Ureter (tissue), 1 donor: ENCODE measurements around a stretch of chr15.

DNA sequence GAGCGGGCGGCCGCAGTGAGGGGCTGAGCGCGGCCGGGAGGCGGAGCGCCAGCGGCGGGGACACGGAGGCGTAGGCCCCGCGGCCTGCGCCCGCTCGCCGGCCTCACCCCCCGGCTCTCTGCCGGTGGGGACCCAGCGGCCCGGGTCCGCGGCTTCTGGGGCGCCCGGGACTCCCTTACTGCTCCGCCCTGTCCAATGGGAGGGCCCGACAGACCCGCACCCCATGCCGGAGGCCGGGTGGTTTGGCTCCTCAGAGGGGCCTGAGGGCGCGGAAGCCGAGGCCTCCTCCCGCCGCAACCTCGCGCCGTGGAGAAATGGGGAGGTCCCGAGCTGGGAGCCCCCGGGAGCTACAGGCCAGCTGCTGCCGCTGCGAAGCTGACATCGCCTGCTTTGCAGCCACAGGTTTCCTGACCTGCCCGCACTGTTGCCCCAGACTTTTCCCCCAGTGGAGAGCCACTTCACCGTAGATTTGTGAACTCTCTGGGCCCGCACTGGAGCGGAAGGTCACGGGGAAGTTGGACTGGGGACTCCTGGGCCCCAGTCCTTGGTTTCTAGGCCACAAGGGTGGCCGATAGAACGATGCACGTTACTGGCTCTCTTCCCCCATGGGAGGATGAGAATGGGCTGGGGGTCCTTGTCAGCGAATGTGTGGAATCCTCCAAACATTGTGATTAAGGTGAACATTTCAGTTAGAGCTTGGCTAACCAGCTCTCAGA, 563 bp downstream of the DIS3L start:
- PRO-cap, result bidirectional peak, plus-strand start at position 43 of the sequence, minus-strand start outside the sequence; bidirectional peak, plus-strand start at position 117 of the sequence, minus-strand start at position 111 of the sequence

GRCh38 chr15:66370100-66370806, 13.8 kb upstream of the TIPIN start:
- PRO-cap, result no peak

DNA sequence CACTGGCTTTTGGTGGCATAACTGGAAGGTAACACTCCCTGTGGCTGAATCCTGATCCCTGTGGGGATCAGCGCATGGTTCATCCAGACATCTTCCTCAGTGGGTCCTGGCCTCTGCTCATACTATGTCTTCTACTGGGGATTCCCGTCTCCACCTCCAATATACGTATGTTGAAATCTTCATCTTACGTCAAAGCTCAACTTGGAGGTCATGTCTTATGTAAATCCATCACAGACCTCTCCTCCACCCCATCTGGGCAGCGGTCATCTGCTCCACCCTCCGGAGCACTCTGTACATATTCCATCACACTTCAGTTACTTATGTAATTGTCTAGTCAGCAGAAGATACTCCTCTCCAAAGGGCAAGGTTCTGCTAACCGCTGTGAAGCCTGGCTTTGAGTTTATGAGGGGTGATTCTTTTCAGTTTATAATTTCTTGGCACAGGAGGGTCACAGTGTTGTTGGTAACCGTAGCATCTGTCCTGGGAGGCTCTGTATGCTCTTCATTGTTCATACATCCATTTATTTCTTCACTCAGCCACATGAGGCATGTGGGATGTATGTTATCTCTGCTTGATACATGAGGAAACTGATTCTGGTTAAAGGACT, 22.0 kb downstream of the MAP2K1 start:
- PRO-cap, result no peak

DNA sequence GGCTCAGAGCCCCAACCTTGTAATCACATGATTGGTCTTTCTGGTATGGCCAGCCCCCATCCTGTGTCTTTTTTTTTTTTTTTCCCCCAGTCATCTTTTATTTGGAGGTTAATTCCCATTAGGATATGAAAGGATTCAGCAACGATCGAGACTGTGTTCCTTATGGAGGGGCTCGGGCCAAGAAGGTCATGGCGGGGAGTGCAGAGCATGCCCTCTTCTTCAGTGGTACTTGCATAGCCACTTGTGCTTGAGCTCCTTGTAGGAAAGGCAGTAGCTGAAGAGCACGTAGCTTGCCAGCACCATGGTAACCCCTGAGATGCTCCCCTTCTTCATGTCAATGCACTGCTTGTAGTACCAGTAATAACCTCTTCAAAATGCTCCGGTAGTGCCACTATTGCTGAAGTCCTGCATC, 28.0 kb downstream of the MAP2K1 start:
- PRO-cap, result no peak

GRCh38 chr15:66470524-66471043, 27.0 kb downstream of the SNAPC5 start:
- PRO-cap, result no peak

- PRO-cap, result no peak
Observed at GRCh38 chr15:66491687-66492729, 5.6 kb downstream of the SNAPC5 start.

GRCh38 chr15:66618965-66619832, 53.4 kb upstream of the LCTL start:
- PRO-cap, result no peak

DNA sequence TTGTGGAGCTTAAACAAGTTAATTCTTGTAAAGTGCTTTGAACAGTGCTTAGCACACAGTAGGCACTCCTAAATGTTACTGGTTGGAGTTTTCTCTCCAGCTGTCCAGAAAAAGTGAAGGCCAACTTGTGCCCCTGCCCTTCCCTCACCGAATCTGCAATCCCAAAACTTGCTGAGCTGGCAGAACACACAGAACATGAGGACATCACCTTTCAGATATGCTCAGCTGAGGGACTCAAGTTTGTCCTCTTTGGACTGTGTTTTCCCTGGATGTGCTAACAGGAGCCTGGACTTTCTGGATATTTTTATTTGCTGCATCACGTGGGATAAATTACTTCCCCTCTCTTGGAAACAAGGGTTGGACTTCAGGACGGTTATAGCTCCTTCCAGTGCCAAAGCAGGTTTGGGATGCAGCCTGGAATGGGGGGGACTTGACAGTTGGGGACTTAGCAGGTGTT, 59.5 kb upstream of the SMAD6 start:
- PRO-cap, result no peak

DNA sequence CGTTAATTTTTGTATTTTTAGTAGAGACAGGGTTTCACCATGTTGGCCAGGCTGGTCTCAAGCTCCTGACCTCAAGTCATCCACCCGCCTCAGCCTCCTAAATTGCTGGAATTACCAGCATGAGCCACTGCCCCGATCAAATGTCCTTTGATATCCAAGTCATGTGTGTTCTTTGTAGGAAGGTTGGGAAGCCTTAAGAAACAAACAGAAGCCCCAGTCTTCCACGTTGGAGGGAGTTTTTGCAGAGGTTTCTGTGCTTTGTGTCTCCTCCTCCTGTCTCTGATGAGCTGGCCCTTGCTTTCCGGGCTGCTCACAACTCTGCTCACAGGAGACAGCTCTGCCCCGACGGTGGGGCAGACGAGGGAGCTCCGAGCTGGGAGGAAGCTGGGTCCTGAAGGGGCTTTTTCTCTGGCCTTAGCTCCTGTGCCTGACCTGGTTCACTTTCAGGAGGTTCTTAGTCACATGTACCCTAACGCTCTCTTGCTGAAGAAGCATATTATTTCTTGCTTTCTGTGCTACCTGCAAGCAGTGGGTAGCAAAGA, 52.8 kb upstream of the SMAD6 start:
- PRO-cap, result no peak

GRCh38 chr15:66657856-66658457, 44.1 kb upstream of the SMAD6 start:
- PRO-cap, result no peak

- PRO-cap, result unidirectional peak, minus-strand start at chr15:66729644
Observed at GRCh38 chr15:66729244-66730047, 27.4 kb downstream of the SMAD6 start.

DNA sequence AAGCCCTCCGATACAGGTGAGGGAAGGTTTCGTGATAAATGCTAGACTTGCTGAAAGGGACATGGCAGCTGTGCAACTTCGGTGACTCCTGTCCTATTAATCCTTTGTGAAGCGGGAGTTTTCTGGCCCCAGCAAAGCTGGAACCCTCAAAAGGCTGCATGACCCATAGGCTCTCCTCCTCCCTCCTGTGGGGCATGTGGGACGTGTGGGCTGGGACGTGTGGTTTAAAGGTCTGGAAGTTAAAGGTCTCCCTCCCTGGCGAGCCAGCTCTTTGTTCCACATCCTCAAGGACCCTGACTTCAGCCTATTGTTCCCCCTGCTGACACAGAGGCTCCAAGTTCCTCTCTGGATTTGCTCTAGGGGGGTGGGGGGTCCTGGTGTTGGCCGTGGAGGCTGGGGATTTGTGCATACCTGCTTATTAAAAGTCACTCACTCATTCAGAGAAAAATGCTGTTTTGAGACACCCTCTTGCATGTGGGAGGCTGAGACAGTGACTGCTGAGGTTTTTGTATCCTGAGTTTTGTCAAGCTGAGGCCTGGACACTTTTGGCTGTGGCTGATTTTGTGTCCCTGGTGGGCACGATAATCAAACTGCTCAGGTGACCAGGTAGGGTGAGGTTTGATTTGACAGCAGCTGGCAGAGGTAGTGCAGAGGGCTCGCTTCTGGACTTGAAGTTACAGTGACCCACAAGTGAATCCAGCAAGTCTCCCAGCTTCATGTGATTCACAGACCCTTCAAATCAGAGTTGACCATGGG, 44.3 kb downstream of the SMAD6 start:
- PRO-cap, result no peak

GRCh38 chr15:66850548-66850895, 148.5 kb downstream of the SMAD6 start:
- PRO-cap, result no peak

DNA sequence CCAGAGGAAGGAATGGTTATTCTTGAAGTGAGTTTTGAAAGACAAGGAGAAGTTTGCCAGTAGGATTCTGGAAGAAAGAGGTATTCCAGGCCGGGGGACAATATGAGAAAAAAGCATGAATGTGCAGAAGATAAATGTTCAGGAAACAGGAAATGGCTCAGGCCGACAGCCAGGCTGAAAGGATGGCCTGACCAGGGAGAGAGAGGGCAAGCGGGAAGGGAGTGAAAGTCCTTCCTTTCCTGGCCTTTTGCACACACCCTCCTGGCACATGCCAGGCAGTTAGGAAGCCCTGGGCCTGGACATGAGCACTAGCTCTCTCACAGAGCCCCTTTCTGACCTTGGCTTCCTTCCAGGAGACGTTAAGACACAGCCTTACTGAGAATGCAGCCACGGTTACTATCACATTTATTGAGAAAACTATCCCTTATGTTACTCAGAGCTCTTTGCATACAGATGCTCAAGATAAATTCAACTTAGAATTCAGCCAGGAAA, 39.7 kb upstream of the SMAD3 start:
- PRO-cap, result no peak

DNA sequence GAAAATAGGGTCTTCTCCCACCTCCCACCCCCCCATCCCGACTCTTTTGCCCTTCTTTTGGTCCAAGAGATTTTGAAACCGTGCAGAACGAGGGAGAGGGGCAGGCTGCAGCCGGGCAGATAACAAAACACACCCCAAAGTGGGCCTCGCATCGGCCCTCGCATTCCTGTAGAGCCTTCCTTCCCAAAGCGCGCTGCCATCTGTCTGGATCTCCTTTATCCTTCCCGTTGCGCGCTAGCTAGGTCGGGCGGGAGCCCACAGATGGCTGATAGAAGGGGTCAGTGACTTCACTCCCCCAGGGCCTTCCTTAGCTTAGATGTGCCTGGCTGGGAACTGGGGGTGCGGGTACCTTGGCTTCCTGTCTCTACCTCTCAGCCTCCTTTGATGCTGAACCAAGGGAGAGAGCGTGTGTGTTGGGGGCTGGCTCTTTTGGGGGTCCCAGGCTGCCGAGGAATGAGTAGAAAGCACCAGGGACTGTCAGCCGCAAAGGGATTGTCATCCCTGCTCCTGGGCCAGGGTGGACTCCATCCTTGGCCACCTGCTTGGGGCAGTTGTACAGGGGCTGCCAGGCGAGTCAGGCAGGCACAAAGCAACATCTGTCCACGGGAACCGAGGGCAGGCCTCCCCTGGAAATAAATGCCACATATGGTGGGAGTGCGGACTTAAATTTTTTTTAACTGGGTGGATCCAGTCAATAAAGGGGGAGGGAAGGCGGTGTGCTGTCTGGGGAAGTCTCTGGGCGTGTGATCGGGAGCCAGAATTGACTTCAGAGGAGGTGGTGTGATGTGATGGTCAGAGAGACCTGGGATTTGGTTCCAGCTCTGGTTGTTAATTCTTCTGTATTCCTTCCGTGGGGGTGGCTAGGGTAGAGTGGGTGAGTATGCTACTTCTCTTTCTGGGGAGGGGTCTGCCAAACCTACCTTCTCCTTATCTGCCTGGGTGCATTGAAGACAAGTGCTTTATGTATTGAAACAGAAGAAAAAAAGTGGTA, 1.9 kb downstream of the SMAD3 start:
- PRO-cap, result no peak

DNA sequence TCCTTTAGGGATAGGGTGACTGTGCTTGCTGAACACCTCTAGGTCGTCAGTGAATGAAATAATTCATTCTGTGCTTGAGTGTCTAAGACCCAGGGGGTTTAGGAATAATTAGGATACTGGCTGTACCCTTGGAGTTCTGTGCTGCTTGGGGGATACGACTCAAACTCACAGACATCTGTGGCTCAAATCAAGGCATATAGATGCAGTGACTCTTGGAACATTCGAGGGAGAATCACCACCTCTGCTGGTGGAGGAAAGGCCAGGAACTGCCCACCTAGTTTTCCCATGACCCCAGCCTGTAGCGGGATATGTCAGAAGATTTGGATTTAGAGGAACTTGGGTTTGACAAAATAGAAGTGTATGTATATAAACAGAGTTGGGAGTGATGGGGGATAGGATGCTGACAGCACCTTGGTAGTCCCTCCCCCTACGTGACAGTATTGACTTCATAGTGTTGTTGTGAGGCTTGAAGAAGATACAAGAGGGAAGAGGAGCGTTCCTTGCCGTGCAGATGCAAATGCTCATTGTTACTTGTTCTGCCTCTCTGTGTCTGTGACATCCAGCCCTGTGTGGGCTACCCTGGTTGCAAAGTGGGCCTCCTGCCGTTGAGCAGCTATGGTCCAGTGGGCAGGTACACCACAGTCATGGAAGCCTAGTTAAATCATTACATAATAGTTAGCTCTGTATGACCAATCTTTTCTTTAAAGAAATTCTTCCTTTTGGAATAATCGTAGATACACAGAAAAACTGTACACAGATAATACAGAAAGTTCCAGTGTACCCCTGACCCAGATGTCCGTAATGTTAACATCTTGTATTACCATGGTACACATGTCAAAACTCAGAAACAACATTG, 44.9 kb downstream of the SMAD3 start:
- PRO-cap, result no peak

DNA sequence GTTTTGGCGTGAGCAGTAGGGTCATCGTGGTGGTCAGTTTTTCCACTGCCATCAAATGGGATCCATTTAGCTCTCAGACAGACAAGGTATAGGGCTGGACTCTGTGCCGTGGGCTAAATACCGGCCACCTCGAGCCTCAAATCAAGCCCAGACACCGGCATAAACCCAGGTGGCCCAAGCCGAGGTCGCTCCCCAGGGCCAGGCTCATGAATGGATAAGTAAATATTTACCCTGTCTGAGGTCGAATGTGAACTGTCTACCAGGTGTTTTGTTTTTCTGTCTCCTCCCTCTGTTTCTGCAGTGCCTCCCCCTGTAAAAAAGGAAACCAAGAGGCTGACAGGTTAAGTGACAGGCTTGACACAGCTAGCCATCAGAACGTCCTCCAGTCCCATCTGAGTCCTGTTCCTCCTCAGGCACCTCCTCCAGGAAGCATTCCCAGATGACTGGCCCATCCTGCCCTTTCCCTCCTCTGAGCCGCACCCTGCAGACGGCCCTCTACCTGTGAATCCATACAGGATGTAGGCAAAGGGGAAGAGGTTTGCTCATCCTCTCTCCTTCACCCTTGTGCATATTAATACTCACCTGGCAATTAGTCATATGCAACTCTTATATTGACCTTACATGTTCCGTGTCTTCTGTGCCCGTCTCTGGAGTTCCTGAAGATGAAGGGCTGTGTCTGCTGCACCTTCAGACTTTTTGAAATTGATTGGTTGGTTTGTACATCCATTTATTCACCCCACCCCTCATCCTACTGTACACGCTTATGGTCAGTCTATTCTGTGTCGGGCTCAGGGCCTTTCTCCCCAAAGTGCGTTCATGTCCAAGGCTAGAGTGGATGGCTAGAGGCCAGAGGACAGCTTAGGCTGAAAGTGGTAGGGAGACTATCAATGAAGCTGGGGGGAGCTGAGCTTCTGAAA, 61.9 kb downstream of the SMAD3 start:
- PRO-cap, result no peak

- PRO-cap, result no peak
Observed at GRCh38 chr15:67134624-67135347, 69.4 kb downstream of the SMAD3 start.

GRCh38 chr15:67147388-67148050, 82.1 kb downstream of the SMAD3 start:
- PRO-cap, result no peak

- PRO-cap, result no peak
Observed at GRCh38 chr15:67175505-67176517, 78.7 kb downstream of the AAGAB start.